HT-29 (cell line): Measurements from ENCODE around the gene GUCY1B1.

DNA sequence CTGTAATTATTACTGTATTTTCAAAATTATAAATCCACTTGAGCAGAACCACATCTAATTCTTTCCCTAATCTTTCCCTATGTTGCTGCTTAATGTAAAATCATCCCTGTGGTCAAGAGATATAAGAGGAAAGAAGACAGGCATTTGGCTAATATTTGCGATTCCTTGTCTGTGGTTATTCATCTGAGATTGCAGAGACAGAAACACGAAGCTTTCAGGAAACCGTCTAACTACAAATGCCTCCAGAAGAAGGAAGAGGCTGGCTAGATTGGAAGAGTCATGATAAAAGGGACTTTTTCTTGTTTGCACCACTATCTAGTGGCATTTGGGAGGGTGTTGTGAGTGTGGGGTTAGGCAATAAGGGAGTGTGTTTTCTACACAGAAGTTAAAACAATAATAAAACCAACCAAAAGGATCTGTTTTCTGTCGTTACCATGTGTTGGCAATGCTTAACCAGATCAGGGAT, 44.0 kb downstream of the TMEM154 start:
- RAMPAGE, long total RNA = no peak

DNA sequence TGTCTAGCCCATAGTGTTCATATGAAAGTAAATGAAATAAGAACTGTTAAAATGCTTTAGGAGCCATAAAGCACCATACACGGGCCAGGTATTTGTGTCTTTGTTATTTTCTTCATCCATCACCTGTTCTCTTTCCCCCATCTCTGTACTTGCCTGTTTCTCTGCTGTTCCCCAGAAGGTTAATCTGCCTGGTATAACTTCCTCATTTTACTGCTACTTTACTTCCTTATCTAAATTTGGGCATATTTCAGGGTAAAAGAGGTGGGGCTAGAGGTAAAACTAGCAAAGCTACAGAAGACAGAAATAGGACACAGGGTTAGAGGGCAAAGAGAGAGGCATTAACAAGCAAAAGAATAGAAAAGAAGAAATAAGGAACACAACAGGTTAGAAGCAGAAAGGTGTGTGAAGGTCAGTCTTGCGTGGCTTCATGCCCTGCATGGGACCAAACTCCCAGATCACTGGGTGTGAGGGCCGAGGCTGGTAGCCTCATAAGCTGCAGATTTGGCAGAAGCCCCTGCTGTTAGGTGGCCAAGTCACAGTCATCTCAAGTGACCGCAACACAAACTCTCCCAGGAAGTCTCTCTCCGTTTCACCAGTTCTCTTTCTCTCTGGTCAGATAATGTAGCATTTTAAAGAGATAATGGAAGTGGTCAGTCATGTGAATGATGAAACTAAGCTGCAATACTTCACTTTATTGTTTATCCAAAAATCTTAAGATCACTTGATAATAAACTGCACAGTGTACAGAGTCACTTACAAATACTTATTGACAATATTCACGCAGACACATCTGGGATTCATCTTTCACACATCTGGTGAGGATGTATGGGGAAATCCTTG, 16.5 kb downstream of the TMEM154 start:
- RAMPAGE, long total RNA = no peak

DNA sequence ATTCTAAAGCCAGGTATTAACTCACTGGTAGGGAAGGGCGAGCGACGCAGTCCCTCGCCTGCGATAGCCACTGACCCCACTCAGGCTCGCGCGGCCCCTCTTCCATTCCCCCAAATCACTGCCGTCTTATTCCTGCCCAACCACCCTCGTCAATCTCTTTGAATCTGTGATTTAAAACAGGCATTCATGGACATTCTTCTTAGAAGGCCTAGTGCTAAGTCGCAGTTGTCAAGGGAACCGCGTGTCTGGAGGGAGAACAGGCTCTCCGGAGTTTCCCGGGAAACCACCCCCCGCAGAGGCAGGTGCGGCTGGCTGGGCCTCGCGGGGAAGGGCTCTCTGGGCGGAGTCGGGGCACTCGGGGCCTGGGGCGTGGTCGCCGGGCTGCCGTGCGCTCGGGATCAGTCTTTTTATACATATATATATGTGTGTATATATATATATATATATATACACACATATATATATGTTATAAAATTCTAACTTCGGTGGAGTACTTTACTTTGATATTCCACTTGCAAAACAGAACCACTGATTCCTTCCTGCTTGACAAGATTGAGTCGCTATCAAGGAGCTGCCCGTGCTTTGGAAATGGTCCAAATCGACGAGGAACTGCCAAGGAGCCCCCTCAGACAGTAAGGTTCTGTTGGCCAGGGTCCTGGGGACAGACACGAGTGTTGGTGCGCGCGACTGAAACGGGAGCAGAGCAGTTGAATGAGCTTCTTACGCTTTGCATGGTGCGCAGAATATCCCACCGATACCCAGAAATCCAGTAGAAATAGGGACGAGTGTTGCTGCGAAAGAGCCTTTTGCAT, 52.1 kb upstream of the TRIM2 start:
- RAMPAGE, long total RNA = no peak

GRCh38 chr4:153219097-153219506, 14.9 kb downstream of the TRIM2 start:
- RAMPAGE, long total RNA = no peak

DNA sequence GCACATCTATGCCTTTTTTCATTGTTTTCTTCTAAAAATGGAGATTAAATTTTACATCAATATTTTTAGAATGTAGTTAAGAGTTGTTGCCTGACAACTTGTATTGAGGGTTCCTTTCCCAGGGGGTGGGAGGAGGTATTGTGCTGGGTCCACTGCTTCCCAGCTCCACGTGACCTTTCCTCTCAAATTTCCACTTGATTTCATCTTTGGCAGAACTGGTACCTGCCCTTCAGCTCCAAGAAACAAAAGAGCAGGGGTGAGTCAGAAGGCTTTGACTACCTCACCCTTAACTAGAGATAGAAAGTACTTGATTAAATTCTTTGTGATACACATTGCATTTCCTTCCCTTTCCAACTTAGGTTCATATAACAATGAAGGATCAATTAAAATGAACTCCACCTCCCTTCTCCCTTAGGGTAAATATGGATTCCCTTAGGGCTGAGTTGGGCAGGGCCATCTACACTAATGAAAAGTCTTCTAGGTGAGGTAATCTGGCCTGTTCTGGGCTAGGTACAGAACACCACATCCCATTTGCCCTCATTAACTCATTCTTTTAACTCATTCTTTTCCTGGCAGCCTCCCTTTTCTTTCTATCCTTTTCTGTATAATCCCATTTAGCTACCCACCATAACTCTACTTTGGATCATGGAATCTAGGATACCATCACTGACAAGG, 19.8 kb downstream of the TRIM2 start:
- RAMPAGE, long total RNA = no peak

GRCh38 chr4:153433113-153433541, 33.0 kb upstream of the TMEM131L start:
- RAMPAGE, long total RNA = no peak

GRCh38 chr4:153472818-153473508, 6.8 kb downstream of the TMEM131L start:
- RAMPAGE, long total RNA = no peak

DNA sequence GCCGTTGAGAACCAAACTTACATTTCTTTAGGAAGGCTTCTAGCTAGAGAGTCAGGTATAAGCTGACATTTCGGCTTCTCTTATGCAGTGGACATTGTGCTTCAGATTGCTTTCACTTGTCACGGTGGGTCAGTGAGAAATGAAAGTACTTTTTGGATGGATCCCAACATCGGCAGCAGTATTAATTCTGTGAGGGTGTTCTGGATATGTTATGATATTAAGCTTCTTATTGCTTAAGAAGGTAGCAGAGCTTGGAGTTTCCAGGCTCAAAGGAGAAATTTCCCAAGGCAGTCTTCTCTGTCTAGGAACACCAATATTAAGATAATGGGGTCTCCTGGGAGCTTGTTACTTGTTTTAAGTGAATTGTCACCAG, 17.6 kb downstream of the TMEM131L start:
- RAMPAGE, long total RNA = no peak

DNA sequence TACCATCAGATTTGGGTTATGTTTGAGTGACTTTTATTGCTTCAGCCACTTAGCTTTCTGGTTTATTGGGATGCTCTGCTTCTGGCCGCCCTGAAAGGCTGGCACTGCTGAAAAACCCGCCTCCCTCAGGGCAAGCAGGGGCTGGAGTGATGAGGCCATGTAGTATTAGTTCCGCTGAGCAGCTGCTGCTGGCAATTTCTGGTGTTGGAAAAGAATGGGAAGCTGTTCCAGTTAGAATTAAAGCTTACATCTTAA, 72.3 kb downstream of the TMEM131L start:
- RAMPAGE, long total RNA = no peak

DNA sequence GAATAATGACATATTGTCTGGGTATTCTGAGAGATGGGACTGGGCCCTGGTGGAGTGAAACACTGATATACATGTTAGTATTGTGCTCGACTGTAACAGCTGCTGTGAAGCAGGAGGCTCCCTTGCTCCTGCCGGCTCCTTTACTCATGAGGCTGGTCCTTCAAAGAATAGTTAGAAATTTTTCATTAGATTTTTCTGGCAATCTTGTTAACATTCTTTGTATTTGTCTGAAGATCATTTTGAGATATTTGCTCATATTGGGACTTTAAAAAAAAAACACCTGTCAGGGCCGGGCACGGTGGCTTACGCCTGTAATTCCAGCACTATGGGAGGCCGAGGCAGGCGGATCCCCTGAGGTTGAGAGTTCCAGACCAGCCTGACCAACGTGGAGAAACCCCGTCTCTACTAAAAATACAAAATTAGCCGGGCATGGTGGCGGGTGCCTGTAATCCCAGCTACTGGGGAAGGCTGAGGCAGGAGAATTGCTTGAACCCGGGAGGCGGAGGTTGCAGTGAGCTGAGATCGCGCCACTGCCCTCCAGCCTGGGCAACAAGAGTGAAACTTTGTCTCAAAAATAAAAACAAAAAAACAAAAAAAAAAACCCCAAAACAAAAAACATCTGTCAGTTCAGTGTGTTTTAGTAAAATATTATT, 73.5 kb downstream of the TMEM131L start:
- RAMPAGE, long total RNA = no peak

- RAMPAGE, long total RNA = no peak
Measured at GRCh38 chr4:153650924-153651383, 33.1 kb upstream of the TLR2 start.

- RAMPAGE, long total RNA = no peak
Measured at GRCh38 chr4:153996984-153997323, 208.1 kb upstream of the SFRP2 start.

DNA sequence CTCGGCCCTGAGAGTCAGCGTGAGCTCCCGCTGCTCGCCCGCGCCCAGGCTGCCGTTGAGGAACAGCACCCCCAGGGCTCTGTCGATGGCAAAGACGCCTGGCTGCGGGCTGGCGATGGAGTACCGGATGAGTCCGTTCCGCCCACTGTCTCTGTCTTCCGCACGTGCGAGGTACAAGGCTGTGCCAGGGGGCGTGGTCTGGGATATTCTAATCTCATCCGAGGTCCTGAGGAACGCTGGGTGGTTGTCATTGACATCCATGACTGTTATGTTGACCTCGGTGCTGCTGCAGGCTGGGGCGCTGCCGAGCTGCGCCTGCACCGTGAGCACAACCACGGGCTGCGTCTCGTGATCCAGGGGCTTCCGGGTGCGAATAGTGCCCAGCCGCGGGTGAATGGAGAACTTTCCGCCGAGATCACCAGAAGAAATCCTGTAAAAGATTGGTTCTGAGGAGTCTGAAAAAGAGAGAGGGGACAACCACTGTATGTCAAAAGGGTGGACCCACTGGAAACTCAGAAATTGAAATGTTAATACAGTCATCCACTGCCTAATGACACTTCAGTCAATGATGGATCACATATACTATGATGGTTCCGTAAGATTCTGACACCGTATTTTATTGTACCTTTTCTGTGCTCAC, 158.4 kb downstream of the DCHS2 start:
- RAMPAGE, long total RNA = no peak

DNA sequence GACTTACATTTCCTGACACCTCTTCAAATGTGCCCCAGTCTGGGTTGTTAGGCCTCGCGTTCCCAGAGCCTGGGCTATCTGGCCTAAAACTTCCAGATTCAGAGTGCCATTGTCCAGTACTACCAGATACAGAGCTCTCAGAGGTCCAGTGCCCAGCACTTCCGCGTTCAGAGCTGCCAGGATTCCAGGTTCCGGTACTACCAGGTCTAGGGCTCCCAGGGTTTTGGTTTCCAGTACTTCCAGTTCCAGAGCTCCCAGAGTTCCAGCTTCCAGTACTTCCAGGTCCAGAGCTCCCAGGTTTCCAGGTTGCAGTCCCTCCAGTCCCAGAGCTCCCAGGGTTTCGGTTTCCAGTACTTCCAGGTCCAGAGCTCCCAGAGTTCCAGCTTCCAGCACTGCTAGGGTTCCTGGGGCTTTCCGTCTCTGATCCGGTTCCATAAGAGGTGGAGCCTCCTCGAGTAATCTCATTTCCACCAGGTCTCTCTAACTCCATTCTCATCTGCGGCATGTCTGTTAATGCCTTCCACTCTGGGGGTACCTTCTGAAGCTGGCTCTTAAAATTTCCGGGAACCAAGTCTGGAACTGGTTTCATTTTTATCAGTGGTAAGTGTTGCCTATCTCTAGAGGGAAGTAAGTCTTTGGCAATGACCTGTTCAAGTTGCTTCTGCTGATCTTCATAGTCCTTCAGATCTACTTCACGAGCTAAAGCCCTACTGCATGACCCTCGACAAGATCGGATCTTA, 4.2 kb downstream of the FGA start:
- RAMPAGE, long total RNA = no peak

DNA sequence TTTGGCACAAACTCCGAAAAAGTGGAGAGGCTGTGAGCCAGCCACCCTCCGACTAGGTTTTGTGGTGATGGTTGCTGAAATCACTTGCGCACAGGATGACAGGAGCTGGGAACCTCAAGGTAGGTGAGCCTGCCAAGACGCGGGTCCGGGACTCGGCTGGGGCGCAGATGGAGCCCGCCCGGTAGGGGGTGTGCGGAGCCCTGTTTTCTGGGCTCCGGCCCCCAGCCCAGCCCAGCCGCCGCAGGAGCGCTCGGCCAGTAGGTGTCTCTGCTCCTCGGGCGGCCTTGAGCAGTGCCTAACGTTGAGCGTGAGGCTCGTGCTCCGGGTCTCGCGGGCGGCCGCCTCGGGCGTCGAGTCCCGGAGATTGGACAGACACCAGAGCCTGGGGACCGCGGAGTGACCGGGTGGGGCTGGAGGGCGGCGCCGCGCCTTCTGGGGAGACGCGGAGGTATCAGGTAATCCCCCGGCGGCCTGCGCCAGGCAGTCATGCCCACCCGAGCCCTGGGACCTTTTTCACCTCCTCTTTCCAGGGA, 14.3 kb upstream of the FGG start:
- RAMPAGE, long total RNA = no peak

DNA sequence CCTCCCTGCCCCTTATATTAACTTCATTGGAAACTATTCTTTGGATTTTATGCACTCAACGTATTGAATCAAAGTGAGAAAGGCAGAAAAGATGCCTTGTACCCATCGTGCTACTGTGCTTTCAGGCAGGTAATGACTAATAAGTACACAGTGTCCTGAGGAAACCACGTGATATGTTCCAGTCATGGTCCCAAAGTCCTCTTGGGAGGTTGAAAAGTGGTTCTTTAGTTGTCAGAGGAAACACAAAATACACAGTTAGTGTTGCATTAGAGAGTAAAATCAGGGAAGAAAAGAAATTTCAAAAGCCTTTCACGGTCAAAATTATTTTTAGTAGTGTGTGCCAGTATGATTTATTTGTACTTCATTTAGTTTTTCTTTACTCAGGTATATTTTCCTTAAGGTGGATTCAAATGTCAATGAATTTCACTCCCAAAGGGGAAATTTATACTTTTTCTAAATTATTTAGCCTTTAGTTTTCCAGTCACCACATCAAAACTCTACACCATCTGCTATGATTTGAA, 192.6 kb downstream of the RBM46 start:
- RAMPAGE, long total RNA = no peak

DNA sequence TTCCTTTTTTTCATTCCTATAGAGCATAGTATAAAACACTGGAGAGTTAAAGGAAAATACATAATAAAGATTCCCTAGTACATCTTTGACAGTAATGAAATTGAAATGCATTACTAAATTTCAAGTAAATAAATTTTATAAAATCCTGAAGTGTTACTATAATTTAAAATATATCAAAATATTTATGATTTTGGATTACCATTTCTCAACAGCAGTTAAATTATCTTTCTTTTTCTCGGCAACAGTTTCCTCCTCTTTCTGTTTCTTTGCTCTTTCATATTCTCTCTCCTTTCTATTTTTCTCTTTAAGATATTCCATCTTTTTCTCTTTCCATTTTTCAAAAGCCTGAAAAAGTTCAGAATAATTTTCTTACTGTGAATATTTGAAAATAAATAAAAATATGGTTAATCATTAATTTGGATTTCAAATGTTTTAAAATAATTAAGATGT, 24.0 kb downstream of the MAP9 start:
- RAMPAGE, long total RNA = no peak

DNA sequence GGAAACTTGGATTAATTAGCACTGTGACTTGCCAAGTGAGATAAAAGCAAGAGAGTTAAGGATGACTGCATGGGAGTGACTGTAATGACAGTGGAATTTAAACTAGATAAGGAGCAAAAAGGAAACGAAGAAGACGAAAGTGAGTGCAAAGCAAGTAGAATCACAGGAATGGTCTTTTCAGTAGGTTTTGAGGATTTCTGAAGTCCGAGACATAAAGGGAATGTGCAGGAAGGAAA, 118.9 kb upstream of the MAP9 start:
- RAMPAGE, long total RNA = no peak

GRCh38 chr4:155758642-155759615, at the start of gene GUCY1B1:
Gene GUCY1B1 (plus strand): TSS chr4:155759021.
- RAMPAGE, long total RNA = no peak

DNA sequence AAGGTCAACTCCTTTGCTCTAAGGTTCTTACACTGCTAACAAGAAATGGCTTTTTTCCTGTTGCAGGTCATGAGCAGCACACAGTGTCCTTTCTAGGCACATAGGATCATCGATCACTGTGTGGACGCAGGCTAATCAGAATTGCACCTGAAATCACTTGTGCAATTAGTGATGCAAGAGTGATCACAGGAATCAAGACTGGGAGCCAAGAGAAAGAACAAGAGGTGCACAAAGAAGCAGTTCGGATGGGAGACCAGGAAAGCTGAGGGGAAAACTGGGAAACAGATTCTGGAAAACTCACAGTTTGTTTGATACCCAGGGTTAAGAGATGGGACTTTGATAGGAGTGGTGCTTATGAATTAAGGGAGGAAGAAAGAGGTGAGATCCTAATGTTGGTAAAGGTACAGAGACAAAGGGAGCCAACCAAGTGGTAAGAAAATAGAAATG, 21.2 kb downstream of the TDO2 start:
- RAMPAGE, long total RNA = no peak